GM12891 (cell line): ENCODE data around the gene VCX3A.

DNA sequence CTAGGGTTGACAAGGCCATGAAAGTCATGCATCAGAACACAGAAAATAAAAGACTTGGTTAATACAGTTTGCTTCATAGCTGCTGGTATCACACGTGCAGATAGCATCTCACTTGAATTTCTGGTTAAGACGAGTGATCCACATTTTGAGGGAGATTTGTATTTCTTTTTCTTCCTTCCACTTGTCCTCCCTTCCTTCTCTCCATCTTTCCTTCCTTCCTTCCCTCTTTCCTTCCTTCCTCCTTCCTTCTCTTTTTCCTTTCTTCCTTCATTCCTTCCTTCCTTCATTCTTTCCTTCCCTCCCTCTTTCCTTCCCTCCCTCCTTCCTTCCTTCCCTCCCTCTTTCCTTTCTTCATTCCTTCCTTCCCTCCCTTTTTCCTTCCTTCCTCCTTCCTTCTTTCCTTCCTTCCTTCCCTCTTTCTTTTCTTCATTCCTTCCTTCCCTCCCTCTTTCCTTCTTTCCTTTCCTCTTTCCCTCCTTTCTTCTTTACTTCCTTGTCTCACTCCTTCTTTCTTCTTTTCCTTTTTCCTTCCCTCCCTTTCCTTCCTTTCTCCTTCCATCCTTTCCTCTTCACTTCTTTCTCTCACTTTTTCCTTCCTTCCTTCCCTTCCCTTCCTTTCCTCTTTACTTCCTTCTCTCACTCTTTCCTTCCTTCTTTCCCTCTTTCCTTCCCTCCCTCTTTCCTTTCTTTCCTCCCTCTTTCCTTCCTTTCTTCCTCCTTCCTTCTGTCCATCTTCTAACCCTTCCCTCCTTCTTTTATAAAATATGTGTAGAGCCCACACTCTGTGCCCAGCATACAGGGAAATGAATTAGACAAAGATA lies 74.4 kb downstream of the DHRSX start:
- RRBS: no CpG with 5 or more reads among the region's 2 CpGs

GRCh38 chrX:2609729-2609840 lies 81.5 kb upstream of the CD99 start:
- RRBS: no CpG with 5 or more reads among the region's 5 CpGs

DNA sequence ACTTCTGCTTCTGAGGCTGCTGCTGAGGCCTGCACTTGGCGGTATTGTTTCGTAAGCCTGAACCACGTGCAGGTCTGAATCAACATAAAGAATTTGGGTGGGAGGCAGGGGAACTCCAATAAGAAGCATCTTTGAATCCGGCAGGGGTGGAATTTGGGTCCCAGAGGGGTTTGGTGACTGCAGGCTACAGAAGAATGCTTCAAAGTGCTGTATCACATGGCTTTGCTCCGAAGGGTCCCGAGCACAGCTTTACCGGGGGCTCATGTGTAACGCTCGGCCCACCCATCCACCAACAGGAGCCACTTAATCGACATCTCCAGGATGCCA lies 15.2 kb downstream of the XG start:
- RRBS: no CpG with 5 or more reads among the region's 10 CpGs

GRCh38 chrX:3707466-3708146 lies 5.8 kb downstream of the PRKX start:
- RRBS: no CpG with 5 or more reads among the region's 9 CpGs

DNA sequence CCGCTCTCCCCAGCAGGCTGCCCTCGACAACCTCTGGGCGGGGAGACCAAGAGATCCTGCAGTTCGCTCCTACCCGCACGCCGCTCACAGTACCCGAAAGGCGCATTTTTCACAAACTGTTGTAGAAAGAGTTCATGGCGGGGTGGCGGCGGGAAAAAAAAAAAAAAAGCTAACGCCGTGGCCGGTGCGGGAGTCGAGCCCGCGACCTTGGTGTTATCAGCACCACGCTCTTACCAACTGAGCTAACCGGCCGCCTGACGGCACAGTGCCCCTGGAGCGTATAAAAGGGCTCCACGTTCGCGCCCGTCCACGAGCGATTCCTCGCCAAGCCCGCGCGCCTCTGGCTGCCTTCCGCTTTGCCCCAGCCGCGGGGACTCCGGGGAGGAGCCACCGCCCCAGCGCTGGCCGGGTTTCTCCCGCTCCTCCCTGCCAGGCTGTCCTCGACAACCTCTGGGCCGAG lies 124.8 kb upstream of the PRKX start:
- RRBS: no CpG with 5 or more reads among the region's 44 CpGs

- RRBS: no CpG with 5 or more reads among the region's 1 CpG
Measured at GRCh38 chrX:6227948-6228099, 843 bp downstream of the NLGN4X start.

DNA sequence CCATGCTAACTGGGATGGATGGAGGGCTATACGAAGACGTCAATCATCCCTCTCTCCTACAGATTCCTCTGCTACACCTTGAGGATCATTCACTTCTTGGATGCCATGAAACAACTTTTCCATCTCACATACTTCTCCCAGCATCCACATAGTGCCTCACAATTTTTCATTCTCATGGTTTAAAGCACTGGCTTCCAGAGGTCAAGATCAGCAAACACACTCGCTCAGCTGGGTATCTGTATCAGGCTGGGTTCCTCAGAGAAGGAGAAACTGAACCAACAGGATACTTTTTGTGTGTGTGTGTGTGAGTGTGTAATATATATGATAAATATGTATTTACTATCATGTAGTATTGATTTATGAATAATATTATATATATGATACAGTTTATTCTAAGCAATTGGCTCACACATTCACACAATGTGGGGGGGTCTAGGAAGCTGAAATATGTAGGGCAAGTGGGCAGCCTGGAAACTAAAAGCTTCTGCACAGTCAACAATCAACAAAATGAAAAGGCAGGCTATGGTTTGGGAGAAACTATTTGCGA lies at the start of gene VCX3A:
TSS of gene VCX3A (minus strand) at position 150 of the 547 bp plus-strand sequence.
- RRBS: no CpG with 5 or more reads among the region's 4 CpGs

- RRBS: no CpG with 5 or more reads among the region's 8 CpGs
Measured at GRCh38 chrX:7012341-7012895, 135.1 kb upstream of the STS start.

GRCh38 chrX:9033647-9033937 lies 335 bp downstream of the FAM9B start:
- RRBS: no CpG with 5 or more reads among the region's 14 CpGs

DNA sequence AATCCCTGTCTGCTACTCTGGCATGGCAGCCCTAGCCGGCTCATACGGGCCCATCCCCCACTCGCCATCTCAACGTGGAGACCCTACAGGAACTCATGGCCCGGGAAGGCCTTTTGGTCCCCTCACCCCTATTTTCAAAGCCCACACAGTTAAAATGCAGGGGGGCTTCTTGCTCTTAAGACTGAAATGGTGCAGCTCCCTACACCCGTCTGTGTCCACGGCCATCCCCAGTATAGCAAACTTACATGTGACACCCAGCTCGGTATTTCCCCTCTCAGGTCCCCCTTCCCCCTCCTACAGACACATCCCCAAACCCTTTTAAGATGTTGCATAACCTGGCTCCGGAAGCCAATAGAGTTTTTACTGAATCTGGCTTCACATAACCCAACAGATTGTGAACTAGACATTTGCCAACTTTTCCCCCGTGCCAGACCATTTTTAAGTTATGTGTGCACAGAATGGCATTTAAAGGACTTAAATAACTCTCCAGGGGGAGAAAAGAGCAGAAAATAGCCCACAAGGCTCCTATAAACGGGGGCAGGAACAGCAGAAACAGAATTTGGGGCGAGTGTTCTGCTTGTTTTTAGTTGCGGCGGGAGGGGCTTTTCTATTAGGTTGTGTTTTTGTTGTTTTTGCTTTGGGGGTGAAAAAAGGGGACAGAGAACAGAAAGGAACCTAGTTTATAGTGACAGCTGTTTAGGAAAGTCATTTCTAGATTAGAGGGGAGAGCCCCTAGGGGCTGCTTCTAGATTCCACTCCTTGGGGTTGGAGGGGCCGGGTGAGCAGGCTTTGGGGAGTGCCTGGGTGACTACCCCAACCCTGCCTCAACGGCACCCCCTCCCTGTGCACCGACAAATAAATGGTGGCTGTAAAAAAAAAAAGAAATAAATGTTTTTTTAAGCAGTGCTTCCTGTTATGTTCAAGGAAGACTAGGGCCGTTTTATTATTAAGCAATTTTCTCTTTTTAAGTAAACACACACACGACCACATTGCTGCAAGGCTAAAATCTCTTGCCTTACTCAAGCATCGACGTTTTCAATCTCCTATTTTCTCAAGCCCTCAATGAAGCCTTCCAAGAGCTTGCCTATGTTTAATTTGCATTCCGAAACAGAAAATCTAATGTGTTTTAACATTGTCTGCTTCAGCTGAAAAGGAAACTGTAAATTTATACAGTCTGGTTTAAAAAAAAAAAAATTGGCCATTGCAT lies 123.6 kb upstream of the TBL1X start:
- RRBS: 3% methylated on average over 5 of the region's 22 CpGs

GRCh38 chrX:9646713-9647152 lies 118.9 kb downstream of the GPR143 start:
- RRBS: no CpG with 5 or more reads among the region's 7 CpGs

DNA sequence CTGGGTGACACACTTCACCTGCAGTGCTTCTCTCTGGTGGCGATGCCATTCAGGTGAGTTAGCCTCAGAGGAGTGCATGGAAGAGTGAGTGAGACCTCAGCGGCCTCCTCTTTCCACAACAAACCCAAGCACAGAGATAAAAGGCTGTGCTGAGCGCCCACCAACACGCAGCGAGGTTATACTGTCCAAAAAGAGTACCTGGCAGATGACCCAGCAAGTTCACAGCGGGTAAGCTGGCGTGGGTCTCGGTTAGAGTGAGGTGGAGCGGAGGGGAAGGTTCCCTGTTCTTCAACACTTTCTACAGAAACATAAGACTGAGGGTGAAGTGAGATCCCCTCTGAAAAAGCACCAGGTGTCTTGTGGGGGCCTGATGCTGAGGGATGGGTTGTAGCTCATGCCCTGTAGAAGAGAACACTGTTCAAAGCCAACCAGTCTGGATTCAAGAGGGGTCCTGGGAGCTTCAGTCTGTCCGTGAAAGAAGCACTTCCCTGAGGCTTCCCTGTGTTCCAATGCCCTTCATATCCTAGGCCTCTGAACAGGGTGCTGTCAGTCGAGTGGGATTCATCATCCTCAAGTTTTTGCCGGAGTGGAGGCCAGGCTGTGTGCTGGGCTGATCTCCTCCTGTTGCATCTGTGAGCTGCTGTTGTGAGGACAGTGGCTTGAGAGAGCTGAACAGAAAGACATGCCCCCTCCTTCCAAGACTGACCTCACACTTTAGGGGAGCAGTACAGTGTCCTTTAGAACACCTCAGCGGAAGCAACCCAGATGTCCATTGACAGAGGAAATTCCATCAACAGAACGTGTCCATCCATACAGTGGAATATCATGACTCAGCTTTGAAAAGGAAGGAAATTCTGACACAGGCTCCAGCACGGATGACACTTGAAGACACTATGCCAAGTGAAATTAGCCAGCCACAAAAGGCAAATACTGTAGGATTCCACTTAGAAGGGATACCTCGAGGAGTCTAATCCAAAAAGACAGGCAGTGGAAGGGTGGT lies 103.8 kb downstream of the GPR143 start:
- RRBS: no CpG with 5 or more reads among the region's 16 CpGs

DNA sequence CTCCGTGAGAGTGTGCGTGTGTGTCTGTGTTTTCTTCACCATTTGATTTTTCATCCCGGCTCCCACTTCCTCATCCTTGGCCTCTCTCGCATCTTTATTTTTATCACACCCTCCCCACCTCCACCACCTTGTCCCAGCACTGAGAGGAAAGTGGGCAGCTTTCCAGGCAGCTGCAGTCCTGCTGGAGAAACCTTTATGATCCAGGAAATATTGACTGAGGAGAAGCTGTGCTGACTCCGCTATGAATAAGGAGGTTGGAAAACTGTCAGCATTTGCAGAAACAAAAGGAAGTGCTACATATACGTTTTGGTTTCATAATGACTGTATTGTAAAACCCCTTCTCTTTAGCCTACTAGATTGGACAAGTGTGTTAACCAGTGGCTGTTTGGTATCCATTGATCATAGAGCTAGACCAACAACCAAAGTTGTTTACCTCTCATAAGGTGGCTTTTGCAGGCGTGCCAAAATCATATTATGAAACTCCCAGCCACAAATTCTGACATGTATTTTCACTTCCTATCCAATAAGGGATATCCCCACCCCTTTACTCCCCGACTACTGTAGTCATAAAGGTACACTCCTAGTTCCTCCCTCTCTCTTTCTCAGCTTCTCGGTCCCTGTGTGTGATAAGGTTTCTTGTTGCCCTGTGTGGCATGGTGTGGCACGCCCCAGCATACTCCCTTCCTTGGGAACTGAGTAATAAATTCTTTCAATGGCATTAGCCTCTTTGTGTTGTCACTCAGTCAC lies 88.4 kb downstream of the GPR143 start:
- RRBS: no CpG with 5 or more reads among the region's 10 CpGs

DNA sequence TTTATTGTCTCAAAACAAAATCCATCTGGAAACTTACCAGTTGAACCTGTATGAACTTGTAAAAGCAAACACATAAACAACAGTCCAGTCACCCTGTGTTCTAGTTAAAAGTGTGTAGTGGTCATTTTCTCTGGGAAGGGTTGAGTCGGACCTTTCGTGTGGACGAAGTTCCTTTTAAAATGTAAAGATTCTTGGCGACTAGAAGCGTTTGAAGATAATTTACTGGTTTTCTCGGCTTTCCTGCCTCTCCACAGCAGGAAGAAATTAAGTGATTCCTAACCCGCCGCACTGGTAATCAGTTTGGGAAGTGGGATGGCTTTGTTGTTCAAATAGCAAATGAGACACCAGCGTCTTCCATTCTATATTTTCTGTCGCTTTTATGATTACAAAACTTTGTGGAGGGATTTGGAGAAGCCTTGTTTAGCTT lies 1.2 kb downstream of the SHROOM2 start:
- RRBS: no CpG with 5 or more reads among the region's 10 CpGs

DNA sequence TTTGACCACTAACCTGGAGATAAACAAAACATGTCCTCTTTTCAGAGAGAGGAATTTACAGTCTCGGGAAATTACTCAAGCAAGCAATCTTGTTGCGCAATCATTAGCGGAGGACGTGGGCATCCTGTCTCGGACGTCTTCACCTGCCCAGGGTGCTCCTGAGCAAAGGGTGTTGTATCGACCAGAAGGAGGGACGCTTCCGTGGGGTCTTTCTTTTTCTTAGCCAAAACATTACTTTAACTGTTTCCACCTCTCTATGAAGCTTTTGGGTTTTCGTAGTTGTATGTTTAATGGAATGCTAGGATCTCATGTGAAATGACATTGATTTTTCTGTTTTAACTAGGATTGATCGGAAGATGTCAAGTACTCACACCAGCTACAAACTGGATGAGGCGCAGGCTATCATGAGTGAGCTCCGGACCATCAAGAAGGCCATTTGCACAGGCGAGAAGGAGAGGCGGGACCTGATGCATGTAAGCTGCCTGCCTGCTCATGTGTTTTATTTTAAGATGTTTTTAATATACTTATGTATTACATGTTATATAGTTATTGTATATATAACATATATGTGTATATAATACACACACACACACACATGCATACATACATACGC lies 66.2 kb upstream of the CLCN4 start:
- RRBS: no CpG with 5 or more reads among the region's 16 CpGs

GRCh38 chrX:10098804-10099133 lies 58.0 kb upstream of the CLCN4 start:
- RRBS: no CpG with 5 or more reads among the region's 4 CpGs

DNA sequence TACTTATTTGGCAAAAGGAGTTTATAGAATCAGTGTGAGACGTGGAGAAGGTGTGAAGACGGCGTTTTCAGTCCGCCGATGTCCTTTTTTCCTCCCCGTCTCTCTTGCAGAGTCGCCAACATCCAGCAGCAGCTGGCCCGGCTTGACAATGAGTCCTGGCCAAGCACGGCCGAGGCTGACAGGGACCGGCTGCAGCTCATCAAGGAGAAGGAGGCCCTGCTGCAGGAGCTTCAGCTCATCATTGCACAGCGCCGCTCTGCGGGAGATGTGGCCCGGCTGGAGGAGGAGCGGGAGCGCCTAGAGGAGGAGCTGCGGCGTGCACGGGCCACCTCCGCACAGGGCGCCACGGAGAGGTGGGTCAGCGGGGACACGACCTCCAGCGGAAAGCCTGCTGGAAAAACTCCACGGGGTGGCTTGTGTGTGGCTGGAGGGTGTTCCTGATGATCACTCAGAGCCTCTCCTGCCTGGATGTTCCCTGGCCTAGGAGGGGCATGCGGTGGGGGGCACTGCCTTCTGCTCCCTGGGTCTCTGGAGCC lies 47.0 kb upstream of the CLCN4 start:
- RRBS: 85% methylated on average over 8 of the region's 28 CpGs

DNA sequence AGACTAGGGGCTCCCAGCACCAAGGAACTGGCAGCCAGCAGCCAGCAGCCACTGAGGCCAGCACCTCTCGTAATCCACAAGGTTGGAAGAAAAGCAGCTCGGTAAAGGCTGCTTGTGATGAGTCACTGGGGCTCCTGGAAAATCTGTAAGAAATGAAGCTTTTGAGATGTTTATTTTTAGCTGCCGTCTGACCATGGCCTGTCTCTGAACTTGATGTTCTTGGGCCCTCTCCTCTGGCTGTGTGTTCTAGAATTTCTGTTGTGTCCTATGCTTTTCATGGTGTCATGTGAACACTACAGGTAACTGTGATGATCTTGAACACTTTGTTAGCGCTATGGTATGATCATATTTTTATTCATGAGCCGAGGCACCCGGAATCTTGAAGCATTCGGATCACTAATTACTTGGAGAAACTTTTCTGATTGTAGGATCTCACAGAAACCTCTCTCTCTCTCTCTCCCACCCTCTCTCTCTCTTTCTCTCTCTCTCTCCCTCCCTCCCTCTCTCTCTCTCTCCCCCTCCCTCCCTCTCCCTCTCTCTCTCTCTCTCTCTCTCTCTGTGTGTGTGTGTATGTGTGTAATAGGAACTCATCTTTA lies 18.7 kb downstream of the CLCN4 start:
- RRBS: no CpG with 5 or more reads among the region's 7 CpGs

DNA sequence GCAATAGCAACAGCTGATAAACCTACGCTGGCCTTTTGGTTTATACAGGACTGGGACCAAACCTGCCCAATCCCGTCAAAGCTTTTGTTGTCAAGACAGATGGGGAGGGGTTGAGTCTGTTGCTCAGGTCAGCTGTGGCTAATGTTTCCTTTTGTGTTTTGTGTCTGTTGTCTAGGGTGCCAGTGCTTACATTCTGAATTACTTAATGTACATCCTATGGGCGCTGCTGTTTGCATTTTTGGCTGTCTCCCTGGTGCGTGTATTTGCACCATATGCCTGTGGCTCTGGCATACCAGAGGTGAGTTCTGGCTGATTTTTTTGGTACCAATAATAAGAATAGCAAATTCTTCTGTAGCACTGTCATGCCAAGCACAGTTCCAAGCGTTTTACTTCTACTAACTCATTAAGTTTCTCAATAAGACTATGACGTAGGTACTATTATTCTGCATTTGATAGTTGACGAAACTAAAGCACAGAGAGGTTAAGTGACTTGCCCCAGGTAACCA lies 41.0 kb downstream of the CLCN4 start:
- RRBS: no CpG with 5 or more reads among the region's 7 CpGs